ENCODE data around the genes PPP1R3C, FGFBP3, HHEX, CYP26A1 and MYOF.

- PRO-cap, 3 experiments = peak in 3 of 3 experiments; most common minus-strand start chr10:91410986 (in 2)
- RAMPAGE, long total RNA, 4 experiments = no peak in any of the 4 experiments
- RRBS = no CpG with 5 or more reads among the region's 7 CpGs
Observed at GRCh38 chr10:91410935-91411134, 691 bp downstream of the HECTD2 start.

DNA sequence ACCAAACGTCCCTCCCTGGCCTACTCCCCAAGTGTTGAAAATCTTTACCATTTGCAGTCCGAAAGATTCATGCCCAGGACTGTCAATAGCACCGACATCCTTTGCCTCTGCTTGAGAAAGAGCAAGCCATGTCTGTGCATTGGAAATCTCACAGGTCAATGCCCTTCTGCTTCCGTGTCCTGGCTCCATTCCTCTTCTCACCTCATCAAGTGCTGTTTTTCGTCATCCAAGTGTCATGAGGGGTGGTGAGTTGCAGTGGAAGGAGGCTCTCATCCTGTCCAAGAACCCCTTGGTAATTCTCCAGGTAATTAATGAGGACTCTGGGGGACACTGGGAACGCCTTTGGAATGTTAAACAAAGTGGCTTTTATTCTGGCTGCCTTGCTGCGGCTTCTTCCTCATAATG is 57.9 kb downstream of the PPP1R3C start:
- PRO-cap, 3 experiments = no peak in any of the 3 experiments
- RAMPAGE, long total RNA, 4 experiments = no peak in any of the 4 experiments
- RRBS = no CpG with 5 or more reads among the region's 7 CpGs

GRCh38 chr10:91632526-91633649 is at the start of gene PPP1R3C:
Gene PPP1R3C, minus strand, starts transcription at chr10:91633071.
- PRO-cap, 3 experiments = peak in 3 of 3 experiments; most common plus-strand start chr10:91633266 (in 3); most common minus-strand start chr10:91633071 (in 3)
- RAMPAGE, long total RNA, 4 experiments = start-site peak on the minus strand in 2 of 4 experiments, at chr10:91633041-91633072 at its widest, 13 to 274 reads per replicate
- RRBS = 3% methylated on average over 26 of the region's 69 CpGs

DNA sequence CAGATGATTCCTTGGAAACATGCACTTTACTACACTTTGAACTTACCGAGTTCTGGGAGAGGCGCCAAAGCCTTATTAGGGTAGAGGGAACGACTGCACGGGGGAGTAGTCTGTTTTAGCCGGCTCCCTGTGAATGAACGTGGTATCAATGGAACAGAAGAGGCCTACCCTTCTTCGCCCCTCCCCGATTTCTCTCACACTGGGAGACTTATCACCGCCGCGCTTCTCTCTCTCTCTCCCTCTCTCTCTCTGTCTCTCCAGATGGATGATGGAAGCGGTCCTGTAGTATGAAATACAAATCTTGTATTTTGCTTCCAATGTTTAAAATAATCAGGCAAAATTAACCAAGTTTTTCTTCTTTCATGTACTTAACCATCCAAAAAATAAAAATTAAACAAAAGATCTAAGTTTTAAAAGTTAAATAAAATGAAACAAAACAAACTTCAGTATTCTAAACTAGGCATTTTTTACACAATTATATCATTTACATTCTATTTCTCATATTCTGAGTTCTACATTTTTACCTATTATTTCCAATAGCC is at the start of gene FGFBP3:
Gene FGFBP3, minus strand, starts transcription at position 135 of the 542 bp plus-strand sequence.
- PRO-cap, 3 experiments = peak in 2 of 3 experiments; most common minus-strand start position 135 of the sequence (in 2)
- RAMPAGE, long total RNA, 4 experiments = no peak in any of the 4 experiments
- RRBS = no CpG with 5 or more reads among the region's 12 CpGs

DNA sequence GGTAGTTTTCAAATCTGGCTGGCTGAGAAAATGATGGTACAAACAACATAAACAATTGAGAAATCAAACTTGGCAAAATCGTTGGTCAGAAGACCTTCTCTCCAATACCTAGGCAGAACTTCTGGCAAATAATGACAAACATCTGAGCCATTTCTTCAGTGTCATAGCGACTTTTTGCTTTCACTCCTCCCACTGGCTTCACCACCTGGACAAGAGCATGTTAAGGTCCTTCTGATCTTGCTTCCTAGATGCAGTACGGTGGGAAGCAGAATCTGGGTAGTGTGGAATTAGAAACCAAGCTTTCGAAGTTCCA is 360 bp upstream of the BTAF1 start:
- PRO-cap, 3 experiments = peak in 2 of 3 experiments; most common plus-strand start position 251 of the sequence (in 2); most common minus-strand start position 136 of the sequence (in 2)
- RAMPAGE, long total RNA, 4 experiments = no peak in any of the 4 experiments
- RRBS = no CpG with 5 or more reads among the region's 4 CpGs

DNA sequence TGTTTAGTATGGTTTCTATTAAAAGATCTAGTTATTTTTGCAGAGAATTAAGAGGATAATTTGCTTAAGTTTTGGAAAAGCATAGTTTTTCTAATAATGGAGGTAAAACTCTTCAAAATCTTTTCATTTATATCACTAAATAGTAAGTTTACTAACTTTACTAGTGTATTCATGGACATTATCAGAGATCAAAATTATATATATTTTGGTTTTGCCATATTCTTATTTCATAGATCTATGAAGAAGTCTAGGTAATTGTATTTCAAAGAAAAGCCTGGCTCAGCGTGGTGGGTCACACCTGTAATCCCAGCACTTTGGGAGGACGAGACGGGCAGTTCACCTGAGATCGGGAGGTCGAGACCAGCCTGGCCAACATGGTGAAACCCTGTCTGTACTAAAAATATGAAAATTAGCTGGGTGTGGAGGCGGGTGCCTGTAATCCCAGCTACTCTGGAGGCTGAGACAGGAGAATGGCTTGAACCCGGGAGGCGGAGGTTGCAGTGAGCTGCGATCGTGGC is 20.1 kb downstream of the BTAF1 start:
- PRO-cap, 3 experiments = no peak in any of the 3 experiments
- RAMPAGE, long total RNA, 4 experiments = no peak in any of the 4 experiments
- RRBS = no CpG with 5 or more reads among the region's 10 CpGs

GRCh38 chr10:92216408-92217170 is 74.3 kb downstream of the CPEB3 start:
- PRO-cap, 3 experiments = no peak in any of the 3 experiments
- RAMPAGE, long total RNA, 4 experiments = no peak in any of the 4 experiments
- RRBS = no CpG with 5 or more reads among the region's 26 CpGs

- PRO-cap, 3 experiments = peak in 2 of 3 experiments; most common plus-strand start chr10:92243330 (in 1); most common minus-strand start chr10:92243277 (in 1)
- RAMPAGE, long total RNA, 4 experiments = no peak in any of the 4 experiments
- RRBS = no CpG with 5 or more reads among the region's 8 CpGs
Observed at GRCh38 chr10:92242850-92243730, 47.8 kb downstream of the CPEB3 start.

DNA sequence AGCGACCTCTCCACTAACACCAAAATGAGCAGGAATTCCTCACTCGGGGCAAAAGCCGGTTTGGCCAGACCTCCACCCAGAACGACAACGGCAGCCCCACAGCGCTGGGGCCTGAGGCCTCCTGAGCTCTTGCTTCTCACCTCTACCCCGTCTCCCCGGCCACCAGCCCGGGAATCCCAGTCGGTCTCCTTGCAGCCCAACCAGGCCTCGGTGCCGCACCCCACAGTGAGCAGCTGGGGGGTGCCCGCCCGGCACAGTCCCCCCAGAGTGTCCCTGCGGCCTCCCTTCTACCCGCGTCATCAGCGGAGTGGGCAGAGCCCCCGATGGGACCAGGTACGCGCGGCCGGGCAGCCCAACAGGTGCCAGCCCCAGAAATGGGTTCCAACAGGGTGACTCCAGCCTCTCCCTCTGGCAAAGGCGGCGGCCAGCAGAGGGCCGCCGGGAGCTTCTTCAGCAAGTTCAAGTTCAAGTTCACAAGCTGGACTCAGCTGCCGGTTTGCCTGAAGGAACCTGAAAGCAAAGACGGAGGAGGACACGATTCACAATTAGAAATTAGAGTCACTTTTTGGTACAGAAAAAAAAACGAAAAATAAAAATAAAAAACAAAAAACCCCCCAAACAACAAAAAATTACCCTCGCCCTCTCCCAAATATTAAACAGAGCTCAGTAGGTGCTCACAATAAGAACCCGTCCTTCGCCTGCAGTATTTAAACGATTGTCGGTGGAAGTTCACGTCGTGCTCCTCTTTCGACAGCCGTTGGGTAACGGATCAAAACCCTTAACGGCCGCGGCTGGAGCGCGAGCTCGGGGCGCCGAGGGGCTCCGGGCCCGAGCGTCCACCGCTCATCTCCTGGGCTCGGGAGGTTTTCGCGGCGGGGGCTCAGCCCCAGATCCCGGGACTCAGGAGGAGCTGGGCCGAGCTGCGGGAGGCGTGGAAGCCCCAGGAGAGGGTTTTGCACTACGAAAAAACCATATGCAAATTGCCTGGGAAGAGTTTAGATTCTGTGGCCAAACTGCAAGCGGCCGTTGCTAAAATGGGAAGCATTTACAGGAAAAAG is 129.2 kb downstream of the MARCHF5 start:
- PRO-cap, 3 experiments = no peak in any of the 3 experiments
- RAMPAGE, long total RNA, 4 experiments = no peak in any of the 4 experiments
- RRBS = 27% methylated on average over 26 of the region's 64 CpGs

DNA sequence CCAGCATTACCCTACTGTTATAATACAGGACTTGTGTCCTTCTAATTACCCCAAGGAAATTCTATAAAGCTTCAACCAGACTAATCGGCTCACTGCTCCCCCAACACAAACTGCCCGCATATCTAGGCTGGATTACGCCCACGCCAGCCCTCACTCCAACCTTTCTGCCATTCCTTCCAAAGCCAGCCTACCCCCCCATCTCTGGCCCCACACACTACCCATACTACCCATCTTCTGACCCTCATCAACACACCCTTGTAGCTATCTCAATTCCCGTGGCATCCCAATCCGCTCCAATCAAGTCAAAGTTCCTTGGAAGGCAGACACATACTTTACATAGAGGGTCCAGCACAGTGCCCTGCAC is 1.3 kb downstream of the IDE start:
- PRO-cap, 3 experiments = no peak in any of the 3 experiments
- RAMPAGE, long total RNA, 4 experiments = no peak in any of the 4 experiments
- RRBS = no CpG with 5 or more reads among the region's 6 CpGs

DNA sequence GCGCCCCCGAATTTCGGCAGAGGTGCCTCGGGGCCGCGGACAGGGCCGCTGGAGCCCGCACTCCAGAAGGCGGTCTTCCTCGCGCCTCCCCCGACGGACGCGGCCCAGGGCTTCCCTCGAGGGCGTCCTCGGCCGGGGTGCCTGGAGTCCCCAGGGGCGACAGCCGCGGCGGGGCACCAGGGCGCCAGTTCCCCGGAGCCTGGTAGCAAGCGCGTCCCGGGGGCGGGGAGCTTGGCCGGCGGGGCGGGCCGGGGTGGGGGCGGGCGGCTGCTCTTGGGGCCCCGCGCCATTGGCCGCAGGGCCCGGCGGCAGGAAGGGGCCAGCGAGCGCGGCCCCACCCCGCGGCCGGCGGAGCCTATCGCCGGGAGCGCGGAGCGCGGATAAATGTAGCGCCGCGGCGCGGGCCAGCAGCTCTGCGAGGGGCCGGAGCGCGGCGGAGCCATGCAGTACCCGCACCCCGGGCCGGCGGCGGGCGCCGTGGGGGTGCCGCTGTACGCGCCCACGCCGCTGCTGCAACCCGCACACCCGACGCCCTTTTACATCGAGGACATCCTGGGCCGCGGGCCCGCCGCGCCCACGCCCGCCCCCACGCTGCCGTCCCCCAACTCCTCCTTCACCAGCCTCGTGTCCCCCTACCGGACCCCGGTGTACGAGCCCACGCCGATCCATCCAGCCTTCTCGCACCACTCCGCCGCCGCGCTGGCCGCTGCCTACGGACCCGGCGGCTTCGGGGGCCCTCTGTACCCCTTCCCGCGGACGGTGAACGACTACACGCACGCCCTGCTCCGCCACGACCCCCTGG is at the start of gene HHEX:
Gene HHEX, plus strand, starts transcription at position 410 of the 802 bp plus-strand sequence.
- PRO-cap, 3 experiments = peak in 3 of 3 experiments; most common plus-strand start position 410 of the sequence (in 3); most common minus-strand start position 207 of the sequence (in 2)
- RAMPAGE, long total RNA, 4 experiments = no peak in any of the 4 experiments
- RRBS = 3% methylated on average over 50 of the region's 112 CpGs

GRCh38 chr10:92747468-92748134 is 57.8 kb downstream of the HHEX start:
- PRO-cap, 3 experiments = no peak in any of the 3 experiments
- RAMPAGE, long total RNA, 4 experiments = no peak in any of the 4 experiments
- RRBS = no CpG with 5 or more reads among the region's 4 CpGs

GRCh38 chr10:92828896-92829760 is 19.2 kb upstream of the EXOC6 start:
- PRO-cap, 3 experiments = peak in 1 of 3 experiments; most common plus-strand start chr10:92829326 (in 1)
- RAMPAGE, long total RNA, 4 experiments = no peak in any of the 4 experiments
- RRBS = no CpG with 5 or more reads among the region's 13 CpGs

- PRO-cap, 3 experiments = no peak in any of the 3 experiments
- RAMPAGE, long total RNA, 4 experiments = no peak in any of the 4 experiments
- RRBS = 3% methylated on average over 15 of the region's 100 CpGs
Observed at GRCh38 chr10:93073345-93074568, at the start of gene CYP26A1. Gene CYP26A1, plus strand, starts transcription at chr10:93073893.

DNA sequence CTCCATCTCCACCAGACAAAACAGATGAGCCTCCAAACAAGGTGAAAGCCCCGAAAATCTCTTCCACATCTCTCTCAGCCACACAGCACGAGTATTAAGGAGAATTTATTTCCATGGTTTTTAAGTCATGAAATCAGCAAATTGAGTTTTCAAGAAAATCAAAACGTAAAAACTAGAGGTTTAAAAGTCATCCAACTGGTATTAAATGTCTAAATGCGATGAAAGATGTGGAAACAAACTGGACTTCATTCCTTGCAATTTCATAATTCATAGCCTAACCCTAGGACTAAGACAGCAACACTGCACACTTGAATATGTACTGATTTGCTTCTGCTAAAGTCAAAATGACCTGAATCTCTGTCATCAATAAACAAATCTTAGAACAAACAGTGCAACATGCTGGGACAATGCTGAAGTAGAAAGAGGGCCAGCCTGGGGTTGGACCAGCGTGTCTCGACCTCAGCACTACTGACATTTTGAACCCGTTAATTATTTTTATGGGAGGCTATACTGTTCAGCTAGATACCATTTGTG is 47.2 kb downstream of the MYOF start:
- PRO-cap, 3 experiments = no peak in any of the 3 experiments
- RAMPAGE, long total RNA, 4 experiments = no peak in any of the 4 experiments
- RRBS = no CpG with 5 or more reads among the region's 7 CpGs

- PRO-cap, 3 experiments = peak in 3 of 3 experiments; most common plus-strand start chr10:93445872 (in 2); most common minus-strand start chr10:93445653 (in 2)
- RAMPAGE, long total RNA, 4 experiments = no peak in any of the 4 experiments
- RRBS = no CpG with 5 or more reads among the region's 8 CpGs
Observed at GRCh38 chr10:93445443-93445935, 36.6 kb downstream of the MYOF start.

DNA sequence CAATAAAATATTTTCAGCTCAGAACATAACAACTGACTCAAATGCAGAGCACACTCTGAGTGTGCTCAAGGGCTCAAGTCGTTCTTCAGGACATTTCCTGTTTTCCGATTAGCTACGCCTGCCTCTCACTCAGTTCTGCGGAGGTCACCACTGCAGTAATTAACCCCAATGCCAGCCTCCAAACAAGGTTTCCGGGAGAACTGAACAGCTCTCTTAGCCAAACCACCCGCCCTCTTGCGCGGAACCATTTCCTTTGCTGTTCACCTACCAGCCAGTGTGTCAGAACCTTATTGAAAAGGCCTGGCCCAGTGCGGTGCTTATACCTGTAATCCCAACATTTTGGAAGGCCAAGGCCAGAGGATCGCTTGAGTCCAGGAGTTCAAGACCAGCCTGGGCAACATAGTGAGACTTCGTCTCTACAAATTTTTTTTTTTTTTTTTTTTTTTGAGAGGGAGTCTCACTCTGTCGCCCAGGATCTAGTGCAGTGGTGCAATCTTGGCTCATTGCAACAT is 19.1 kb downstream of the MYOF start:
- PRO-cap, 3 experiments = no peak in any of the 3 experiments
- RAMPAGE, long total RNA, 4 experiments = no peak in any of the 4 experiments
- RRBS = no CpG with 5 or more reads among the region's 12 CpGs

- PRO-cap, 3 experiments = peak in 2 of 3 experiments; most common plus-strand start chr10:93468783 (in 2); most common minus-strand start chr10:93468491 (in 1)
- RAMPAGE, long total RNA, 4 experiments = start-site peak on the minus strand in 1 of 4 experiments, at chr10:93468498-93468640 at its widest, 41 reads per replicate
- RRBS = no CpG with 5 or more reads among the region's 6 CpGs
Observed at GRCh38 chr10:93468337-93469089, 13.6 kb downstream of the MYOF start.

- PRO-cap, 3 experiments = no peak in any of the 3 experiments
- RAMPAGE, long total RNA, 4 experiments = no peak in any of the 4 experiments
- RRBS = no CpG with 5 or more reads among the region's 7 CpGs
Observed at GRCh38 chr10:93473920-93474773, 8.0 kb downstream of the MYOF start.

GRCh38 chr10:93481798-93482871 is at the start of gene MYOF:
Gene MYOF, minus strand, starts transcription at chr10:93482334.
- PRO-cap, 3 experiments = peak in 3 of 3 experiments; most common plus-strand start chr10:93482226 (in 1); most common minus-strand start chr10:93482294 (in 3)
- RAMPAGE, long total RNA, 4 experiments = start-site peak on the minus strand in 3 of 4 experiments, at chr10:93482215-93482452 at its widest, 30 to 453 reads per replicate
- RRBS = 0% methylated on average over 3 of the region's 33 CpGs

Measured in adrenal gland (tissue), 7 donors.